ENCODE measurements around a stretch of chr7.

- PRO-cap: no peak
Measured at GRCh38 chr7:156678760-156679495, 38.4 kb downstream of the RNF32 start.

DNA sequence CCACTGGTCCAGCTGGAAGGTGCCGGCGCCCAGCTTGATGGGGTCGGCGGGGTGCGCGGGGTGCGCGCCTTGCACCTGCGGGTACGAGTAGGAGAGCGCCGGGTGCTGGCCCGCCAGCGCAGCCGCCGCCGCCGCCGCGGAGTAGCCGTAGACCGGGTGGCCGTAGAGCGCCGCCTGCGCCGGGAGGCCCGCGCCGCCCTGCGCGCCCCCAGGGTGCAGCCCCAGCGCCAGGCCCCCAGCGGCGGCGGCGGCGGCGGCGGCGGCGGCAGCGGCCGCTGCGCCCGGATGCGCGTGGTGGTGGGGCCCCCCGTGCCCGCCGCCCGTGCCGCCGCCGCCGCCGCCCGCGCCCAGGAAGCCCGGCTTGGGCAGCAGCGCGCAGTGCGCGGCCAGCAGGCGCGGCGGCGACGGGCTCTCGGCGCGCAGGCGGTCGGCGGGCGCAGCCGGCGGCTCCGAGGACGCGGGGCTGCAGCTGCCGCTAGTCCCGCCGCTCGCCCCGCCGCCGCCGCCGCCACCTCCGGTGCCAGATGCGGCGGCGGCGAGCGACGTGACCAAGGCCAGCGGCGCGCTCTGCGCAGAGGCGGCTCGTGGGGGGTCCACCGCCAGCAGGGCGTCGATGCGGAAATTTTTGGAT lies 636 bp downstream of the MNX1 start:
- PRO-cap: no peak

DNA sequence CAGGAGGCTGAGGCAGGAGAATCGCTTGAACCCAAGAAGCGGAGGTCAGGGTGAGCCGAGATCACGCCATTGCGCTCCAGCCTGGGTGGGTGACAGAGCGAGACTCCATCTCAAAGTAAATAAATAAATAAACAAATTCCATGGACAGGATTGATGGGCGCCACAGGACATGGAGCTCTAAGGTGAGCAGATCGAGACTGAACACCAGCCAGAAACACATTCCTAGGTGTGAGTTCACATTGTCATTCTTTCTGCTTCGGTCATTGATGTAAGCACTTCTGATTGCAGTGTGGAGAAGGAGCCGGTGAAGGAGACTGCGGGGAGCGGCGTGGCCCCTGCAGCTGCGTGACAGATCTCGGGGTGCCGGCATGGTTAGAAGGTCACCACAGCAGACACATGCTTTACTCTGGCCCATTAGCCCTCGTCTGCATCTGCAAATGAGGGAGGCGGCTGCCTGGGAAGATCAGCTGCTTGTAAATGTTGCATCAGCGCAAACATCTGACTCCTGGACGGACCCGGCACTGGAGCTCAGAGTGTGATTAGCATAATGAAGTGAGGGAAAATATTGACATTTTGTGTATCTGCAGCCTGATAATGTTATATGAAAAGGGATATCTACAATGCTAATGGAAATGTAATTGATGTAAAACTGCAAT lies 30.4 kb upstream of the MNX1 start:
- PRO-cap: no peak

- PRO-cap: no peak
Measured at GRCh38 chr7:157168751-157169130, 30.0 kb downstream of the UBE3C start.

DNA sequence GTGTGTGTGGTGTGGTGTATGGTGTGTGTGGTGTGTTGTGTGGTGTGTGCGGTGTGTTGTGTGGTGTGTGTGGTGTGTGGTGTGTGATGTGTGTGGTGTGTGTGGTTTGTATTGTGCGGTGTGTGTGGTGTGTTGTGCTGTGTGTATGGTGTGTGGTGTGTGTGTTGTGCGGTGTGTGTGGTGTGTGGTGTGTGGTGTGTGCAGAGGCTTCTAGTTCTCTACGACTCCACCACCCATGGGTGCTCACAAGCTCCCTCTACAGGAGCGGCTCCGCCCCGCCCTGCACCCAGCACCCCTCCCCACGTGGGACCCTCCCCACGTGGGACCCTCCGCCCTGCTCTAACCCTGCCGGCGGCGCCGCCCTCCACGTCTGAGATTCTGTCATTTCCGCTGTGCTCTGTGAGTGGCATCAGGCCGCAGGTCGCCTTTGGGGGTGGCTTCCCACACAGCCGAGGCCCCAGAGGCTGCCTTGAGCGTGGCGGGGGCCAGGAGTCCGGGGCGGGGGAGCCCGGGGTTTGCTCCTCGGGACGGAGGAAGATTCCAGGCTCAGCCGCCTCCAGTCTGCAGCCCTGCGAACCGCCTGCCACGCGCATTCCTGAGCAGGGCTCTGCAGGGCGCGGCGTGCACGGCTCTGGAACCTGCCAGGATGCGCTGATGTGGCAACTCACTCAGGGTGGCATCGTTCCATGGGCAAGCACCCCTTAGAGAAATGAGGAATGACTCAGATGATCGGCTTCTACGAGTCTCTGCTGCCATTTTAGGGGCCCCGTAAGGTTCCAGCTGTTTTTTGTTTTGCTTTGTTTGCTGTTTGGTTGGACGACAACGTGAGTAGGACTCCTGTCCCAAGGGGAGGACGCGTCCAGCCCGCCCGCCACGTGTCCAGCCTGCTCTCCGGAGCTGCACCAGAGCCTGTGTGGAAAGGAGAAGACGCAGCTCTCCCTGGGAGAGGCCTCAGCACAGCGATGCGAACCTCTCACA lies 36.9 kb upstream of the DNAJB6 start:
- PRO-cap: no peak

DNA sequence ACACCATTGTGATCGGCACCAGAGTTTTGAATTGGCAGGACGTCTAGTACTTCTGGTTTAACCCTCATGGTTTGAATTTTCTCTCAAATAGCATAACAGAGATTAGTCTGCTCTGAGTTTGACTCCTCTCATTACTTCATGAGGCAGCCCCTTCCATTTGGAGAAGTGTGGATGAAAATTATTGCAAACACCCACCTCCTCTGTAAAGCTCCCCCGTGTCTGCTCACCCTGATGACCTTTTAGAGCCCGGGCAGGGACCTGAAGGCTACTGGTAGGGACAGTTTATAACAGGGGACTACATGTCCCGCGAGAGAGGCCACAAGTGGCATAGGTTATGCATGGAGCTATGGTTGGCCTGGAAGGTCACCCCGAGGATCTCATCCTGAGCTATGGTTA lies 17.2 kb upstream of the DNAJB6 start:
- PRO-cap: no peak

- PRO-cap: no peak
Measured at GRCh38 chr7:157368939-157369748, 32.3 kb downstream of the DNAJB6 start.

DNA sequence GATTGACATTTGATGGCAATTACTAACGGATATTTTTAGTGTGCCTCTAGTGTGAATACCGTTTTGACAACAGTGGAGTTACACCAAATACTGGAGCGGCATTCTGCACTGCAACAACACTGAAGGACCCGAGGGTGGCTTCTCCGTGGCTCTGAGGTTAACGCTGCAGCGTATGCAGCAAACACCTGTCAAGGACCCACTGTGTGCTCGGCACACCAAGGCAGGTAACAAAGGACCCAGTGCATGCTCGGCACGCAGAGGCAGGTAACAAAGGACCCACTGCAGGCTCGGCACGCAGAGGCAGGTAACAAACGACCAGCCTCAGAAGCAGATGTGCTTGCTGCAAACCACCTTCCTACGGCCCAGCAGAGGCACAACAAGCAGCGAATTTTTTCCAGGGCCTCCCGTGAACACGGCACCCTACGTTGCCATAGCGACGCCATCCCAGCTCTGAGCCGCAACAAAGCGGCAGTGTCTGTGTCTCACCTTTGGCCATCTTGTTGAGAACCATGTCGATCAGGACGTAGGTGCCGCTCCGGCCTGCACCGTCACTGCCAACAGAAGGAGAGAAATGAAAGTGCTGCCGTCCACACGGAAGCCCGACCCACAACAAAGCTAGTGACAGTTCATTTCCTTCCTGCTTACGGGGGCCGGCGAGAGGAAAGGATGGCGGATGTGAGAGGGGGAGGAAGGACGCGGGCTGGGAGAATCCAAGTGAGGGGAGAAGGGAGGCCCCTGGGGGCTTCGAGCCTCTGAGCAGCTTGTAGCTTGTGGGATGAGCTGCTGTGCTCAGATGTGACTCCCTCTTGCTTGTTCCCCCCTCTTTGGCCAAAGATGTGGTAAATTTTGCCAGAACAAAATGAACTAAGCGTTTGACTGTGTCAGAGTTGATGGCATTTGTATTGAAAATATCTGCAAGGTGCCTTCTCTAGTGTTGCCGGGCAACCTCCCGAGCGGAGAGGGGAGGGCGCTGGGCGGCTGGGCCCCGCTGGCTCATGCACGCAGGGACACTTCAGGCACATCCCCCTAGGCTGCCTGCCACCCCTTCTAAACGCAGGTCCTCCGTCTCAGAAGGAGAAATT lies 232.0 kb downstream of the DNAJB6 start:
- PRO-cap: bidirectional peak, plus-strand start at position 677 of the sequence, minus-strand start at position 553 of the sequence

DNA sequence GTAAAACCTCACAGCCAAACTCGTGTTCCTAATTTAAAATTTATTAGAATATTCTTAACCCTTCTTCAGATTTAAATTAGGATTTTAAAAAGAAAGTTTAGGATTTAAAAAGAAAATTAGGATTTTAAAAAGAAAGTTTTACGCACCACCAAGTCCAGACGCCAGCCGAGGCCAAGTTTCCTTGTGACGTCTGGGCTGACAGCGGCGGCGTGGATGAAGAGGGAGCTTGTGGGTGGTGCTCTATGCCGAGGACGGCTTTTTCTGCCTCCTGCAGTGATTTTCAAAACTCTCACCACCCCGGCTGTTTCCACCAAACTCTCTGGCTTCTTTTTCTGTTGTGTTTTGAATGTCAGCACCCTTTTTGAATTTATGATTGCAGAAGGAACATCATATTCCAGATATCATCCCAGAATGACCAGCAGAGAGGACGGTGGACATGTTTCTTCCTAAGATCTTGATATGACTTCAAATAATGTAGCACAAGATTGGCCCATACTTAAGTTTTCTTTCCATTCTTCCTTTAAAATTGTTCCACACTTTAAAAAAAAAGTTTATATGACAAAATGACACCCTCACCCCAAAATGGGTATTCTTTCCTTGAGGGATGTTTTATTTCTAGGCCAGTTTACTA lies 253.0 kb downstream of the DNAJB6 start:
- PRO-cap: no peak

GRCh38 chr7:157905840-157906017 lies 568.9 kb downstream of the DNAJB6 start:
- PRO-cap: no peak

- PRO-cap: no peak
Measured at GRCh38 chr7:157906018-157906400, 569.2 kb downstream of the DNAJB6 start.

GRCh38 chr7:158055531-158056526 lies 531.8 kb downstream of the PTPRN2 start:
- PRO-cap: no peak

- PRO-cap: no peak
Measured at GRCh38 chr7:158735730-158736376, 31.2 kb upstream of the NCAPG2 start.

DNA sequence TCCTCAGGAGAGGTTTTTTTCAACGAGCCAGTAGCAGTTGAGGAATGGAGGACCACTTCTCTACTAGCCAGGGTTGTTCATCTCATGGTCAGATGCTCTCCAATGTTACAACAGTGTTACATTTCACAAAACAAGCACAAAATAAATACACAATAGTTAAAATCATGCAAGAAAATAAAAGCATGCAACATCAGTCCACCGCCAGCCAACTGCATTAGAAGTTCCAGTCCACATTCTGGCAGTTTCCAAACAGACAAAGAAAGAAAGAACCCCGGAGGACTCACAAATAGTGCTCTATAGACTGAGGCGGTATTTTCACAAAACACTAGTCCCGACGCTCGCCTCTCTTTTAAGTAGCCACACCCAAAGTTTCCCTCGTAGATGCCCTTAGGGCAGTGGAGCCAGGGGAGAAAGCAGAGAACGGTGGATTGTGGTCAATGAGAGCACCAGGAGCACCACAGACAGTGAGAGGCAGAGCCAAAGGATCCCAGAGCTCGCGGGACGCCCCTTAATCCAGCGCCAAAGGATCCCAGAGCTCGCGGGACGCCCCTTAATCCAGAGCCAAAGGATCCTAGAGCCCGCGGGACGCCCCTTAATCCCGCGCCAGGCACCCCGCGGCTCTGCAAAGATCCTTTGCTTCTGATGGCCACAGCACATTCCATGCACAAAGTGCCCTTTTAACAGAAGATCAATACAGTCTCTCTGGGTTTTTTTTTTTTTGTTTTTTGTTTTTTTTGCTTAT lies 52.6 kb upstream of the NCAPG2 start:
- PRO-cap: no peak

- PRO-cap: no peak
Measured at GRCh38 chr7:158782746-158783468, 46.4 kb downstream of the ESYT2 start.

DNA sequence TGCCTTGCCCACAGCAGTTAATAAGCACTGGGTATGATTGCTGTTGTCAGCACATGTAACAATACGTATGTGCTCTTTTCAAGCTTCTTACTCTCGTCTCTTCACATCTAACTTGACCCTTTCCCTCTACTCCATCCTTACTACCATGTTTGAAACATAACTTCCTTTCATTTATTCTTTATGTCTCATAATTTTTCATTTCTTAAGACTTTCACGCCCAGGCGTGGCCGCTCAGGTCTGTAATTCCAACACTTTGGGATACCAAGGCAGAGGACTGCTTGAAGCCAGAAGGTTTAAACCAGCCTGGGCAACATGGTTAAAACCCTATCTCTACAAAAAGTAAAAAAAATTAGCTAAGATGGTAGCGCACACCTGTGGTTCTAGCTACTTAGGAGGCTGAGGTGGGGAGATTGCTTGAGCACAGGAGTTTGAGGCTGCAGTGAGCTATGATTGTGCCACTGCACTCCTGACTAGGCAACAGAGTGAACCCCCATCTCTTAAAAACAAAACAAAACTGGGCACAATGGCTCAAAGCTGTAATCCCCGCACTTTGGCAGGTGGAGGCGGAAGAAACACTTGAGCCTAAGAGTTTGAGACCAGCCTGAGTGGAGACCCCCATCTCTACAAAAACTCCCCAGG lies 35.2 kb downstream of the ESYT2 start:
- PRO-cap: no peak

DNA sequence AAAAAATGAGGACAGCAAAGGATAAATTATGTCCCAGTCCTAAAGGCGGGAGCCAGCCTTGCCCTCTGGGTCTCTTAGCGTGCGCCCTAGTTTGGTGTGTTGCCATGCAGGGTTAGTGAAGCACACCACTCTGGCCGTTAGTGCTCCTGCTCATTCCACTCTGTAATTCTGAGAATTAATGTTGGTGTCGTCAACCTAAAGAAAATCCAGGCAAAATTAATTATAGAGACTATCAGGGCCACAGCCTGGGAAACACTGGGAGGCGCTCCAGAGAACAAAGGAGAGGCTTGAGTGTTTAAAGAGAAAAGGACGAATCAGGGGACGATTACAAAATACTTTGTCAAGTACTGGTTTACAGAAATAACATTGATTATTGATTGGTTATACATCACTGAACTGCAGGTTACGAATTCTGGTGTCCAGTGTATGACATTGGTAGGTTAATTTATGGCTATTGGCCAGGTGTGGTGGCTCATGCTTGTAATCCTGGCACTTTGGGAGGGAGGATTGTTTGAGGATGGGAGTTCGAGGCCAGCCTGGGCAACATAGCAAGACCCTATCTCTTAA lies 5.7 kb downstream of the DYNC2I1 start:
- PRO-cap: no peak

- PRO-cap: no peak
Measured at GRCh38 chr7:159031692-159032067, 113.0 kb downstream of the VIPR2 start.

Measured in Metastatic Pancreatic Carcinoma in the Ovary (tissue), 1 donor.